Esophagus muscularis mucosa (tissue), 4 donors: Measurements from ENCODE around the gene DNASE1L3.

DNA sequence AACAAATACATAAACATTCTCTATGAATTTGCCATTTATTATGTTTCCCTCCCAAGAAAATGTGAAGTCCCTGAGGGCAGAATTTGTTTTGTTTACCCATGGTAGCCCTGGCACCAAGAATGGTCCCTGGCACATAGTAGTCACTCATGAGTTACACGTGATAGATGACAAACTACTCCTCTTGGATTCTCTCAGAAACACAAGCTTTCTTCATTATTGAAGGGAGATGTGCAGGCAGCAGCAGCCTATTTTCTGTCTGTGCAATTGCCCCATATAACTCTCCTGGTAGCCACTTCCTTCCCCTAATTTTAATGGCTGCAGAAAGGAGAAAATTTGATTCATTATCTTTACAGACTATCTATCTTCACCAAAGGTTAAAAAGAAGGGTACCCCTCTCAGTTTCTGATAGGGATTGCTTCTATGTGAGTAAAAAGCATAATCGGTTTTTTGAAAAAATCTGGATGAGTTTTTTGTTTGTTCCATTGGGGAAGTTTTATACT is 179.9 kb downstream of the LRTM1 start:
- PRO-cap, result no peak
- RAMPAGE, long total RNA, 4 experiments, result no peak in any of the 4 experiments

- PRO-cap, result no peak
- RAMPAGE, long total RNA, 4 experiments, result no peak in any of the 4 experiments
Observed at GRCh38 chr3:55482905-55483207, 4.2 kb downstream of the WNT5A start.

GRCh38 chr3:55484079-55484679 is 2.9 kb downstream of the WNT5A start:
- PRO-cap, result no peak
- RAMPAGE, long total RNA, 4 experiments, result no peak in any of the 4 experiments

- PRO-cap, result no peak
- RAMPAGE, long total RNA, 4 experiments, result no peak in any of the 4 experiments
Observed at GRCh38 chr3:55489632-55490119, 2.6 kb upstream of the WNT5A start.

DNA sequence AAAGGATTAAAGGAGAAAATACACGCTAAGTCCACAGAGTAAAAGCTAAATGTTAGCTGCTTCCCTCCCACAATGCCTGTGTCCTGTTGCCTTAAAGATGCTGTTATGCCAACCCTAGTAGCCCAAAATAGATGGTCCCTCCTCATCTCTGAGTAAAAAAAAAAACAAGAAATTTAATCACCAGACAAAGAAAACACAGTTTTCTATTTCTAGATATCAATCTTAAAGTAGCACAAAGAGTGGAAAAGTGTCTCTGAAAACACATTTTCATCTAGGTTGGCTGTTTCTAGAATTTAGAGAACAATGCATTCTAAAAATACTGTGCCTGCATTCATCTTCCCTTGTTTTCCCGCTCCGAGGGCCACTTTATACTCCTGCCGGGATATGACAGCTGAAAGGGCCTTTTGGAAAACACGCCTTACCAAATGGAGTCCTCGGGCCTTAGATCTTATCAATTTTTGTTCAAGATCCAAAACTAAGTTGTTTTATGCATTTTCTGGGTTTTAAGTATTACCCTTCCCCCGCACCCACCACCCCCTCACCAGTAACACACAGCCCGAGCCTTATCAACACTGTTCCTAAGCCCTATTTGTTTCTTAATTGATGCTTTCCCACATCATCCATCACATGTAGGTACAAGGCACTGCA is 47.9 kb upstream of the ARHGEF3 start:
- PRO-cap, result no peak
- RAMPAGE, long total RNA, 4 experiments, result no peak in any of the 4 experiments

DNA sequence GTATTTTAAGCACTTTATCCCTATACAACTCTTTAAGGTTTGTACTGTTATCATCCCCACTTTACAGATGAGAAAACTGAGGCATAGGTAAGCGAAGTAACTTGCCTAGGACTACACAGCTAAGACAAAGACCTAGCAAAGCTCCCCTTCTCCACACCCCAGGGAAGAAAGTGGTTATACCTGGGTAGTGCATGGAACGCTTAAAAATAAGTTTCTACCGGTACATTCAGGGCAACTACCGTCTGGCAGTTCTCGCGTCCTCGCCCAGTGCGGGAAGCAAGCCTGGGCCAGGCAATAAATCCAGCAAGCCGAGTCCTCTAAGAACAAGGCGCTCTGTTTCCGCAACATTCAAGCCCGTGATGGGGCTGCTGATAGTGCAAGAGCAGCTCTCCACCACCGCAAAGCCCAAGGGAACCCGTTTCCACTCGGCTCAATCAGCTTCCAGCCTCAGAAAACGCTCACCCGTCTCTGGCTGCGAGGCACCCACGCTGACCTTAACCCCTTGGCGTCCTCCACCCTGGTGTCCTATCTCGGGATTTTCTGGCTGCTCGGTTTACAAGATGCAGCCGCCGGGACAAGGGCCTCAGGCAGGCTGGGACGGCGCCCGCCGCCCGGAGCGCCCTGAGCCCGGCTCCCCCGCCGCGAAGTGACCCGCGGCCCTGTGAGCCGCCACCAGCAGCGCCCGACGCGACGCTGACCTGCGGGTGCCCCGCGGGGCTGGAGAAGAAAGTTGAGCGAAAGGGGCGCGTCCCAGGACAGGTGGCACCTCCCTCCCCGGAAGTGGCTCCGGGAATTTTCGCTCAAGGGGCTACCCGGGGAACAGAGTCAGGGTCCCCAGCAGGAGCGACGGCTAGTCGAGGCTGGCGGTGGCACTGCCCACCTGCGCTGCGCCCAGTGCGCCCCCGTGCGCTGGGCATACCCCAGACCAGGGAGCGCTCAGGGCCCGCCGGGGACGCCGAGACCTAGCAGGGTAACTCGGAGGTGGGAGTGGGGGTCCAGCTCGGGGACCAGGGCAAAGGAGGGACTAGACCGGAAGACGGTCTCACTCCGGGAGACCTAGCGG is 18.0 kb downstream of the SPATA12 start:
- PRO-cap, result unidirectional peak, plus-strand start at position 351 of the sequence
- RAMPAGE, long total RNA, 4 experiments, result no peak in any of the 4 experiments

- PRO-cap, result no peak
- RAMPAGE, long total RNA, 4 experiments, result no peak in any of the 4 experiments
Observed at GRCh38 chr3:57448451-57448793, 95.7 kb downstream of the DNAH12 start.

- PRO-cap, result bidirectional peak, plus-strand start at chr3:57692672, minus-strand start at chr3:57692341
- RAMPAGE, long total RNA, 4 experiments, result no peak in any of the 4 experiments
Observed at GRCh38 chr3:57691837-57692738, 789 bp downstream of the DENND6A start.

- PRO-cap, result no peak
- RAMPAGE, long total RNA, 4 experiments, result no peak in any of the 4 experiments
Observed at GRCh38 chr3:57755426-57755981, 605 bp upstream of the SLMAP start.

DNA sequence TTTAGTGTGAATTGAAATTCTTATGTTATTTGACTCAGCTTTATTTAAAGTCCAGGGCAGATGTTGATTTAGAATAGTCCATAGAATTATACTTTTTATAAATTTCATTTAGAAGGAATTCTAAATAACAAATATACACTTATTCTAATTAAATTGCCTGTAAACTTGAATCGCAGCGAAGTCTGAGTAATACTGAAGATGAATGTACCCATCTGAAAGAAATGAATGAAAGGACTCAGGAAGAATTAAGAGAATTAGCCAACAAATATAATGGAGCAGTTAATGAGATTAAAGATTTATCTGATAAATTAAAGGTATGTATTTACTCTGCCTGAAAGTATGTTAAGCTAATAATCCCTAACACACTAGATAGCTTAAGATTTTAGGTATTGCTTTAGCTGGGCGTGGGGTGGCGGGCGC is 105.7 kb downstream of the SLMAP start:
- PRO-cap, result no peak
- RAMPAGE, long total RNA, 4 experiments, result no peak in any of the 4 experiments

- PRO-cap, result no peak
- RAMPAGE, long total RNA, 4 experiments, result no peak in any of the 4 experiments
Observed at GRCh38 chr3:57893561-57893983, 114.7 kb upstream of the FLNB start.

GRCh38 chr3:57935386-57935873 is 72.8 kb upstream of the FLNB start:
- PRO-cap, result no peak
- RAMPAGE, long total RNA, 4 experiments, result no peak in any of the 4 experiments

DNA sequence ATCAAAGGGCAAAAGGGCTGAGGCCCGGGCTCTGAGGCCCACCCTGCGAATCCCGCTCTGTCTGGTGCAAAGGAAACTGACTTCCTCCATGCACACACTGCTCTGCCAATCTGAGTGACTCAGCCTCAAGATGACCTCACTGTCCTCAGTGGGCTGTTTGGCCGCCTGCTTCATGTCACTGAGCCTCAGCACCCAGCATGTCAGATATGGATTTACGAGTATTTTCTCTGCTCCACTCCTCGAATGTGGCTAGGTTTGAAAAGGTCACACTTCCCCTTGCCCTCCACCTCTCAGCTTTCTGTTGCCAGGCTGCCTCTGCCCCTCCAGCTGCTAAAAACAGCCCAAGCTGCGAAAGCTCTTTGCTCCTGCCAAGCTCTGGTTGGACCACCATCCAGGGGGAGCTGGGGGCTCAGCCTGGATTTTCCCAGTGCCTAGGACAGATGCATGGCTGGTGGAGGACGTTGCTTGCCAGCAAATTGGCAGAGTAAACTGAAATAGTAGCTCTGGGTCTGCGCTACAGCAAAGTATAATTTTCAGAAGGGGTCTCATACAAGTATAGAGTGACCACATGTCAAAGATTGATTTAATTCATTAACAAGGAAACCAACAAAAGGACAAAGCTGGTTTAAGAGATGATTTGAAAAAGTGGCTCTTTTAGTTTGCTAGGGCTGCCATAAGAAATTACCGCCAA is 56.6 kb upstream of the FLNB start:
- PRO-cap, result bidirectional peak, plus-strand start at position 148 of the sequence, minus-strand start at position 104 of the sequence
- RAMPAGE, long total RNA, 4 experiments, result no peak in any of the 4 experiments

DNA sequence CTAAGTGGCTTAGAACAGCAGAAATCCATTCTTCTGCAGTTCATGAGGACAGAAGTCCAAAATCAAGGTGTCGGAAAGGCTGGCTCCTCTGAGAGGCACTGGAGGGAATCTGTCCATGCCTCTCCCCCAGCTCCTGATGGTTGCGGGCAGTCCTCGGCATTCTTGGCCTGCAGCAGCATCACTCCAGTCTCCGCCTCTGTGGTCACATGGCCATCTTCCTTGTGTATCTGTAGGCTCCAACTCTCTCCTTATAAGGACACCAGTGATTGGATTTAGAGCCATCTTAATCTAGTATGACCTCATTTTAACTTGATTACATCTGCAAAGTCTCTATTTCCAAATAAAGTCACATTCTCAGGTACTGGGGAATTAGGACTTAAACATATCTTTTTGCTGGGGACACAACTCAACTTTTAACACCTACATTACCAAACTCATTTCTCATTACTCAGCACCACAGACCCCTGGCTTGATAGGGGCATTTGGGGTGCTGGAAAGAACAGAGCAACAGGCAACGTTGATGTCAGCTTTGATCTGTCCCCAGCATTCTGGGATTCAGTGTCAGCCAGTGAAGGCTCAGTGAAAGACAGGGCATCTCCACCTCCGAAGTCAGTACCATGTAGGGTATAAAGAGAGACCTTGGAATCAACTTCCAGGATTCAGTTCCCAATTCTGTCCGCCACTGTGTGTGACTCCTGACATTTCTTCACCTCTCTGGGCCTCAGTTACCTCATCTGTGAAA is 55.9 kb upstream of the FLNB start:
- PRO-cap, result unidirectional peak, minus-strand start at position 135 of the sequence
- RAMPAGE, long total RNA, 4 experiments, result start-site peak on the minus strand in 3 of 4 experiments, centred at positions 140 to 144 of the sequence, 22 to 75 reads per replicate

- PRO-cap, result bidirectional peak, plus-strand start at chr3:57960155, minus-strand start at chr3:57959993; bidirectional peak, plus-strand start at chr3:57960175, minus-strand start at chr3:57960204
- RAMPAGE, long total RNA, 4 experiments, result start-site peak on the plus strand in 1 of 4 experiments, at chr3:57959715-57959737 at its widest, 6 reads per replicate
Observed at GRCh38 chr3:57959644-57960639, 48.3 kb upstream of the FLNB start.

DNA sequence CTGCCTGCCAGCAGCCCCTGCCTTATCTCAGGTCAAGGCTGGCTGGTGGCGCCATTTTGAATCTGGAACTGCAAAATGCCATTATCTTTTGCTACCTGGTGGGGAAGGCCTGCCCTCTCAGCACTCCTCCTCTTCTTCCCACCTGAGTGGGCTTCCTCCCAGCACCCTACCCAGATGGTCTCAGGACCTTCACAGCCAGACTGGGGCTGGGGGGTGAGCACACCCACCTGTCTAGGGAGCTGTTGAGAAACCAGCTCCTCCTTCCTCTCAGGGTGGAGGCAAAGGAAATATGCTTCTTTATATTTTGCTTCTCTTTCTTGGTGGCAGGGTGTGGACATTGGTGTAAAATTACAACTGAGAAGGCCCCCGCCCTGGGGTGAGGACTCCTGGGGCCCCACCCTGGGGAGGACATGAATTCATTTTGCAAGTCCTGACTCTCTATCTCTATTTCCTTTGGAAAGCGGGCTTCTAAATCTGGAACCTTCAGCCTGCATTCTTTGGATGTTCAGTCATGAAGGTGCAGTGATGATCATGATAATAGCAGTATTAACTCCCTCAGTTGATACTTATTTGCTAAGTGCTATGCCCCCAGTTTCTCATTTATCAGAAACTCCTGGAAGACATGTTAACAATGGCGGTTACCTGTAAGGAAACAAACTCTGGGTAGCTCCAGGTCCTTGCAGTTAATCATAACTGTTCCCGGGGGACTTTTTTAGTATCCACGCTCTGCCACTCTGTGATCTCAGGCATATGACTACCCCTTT is 7.5 kb upstream of the FLNB start:
- PRO-cap, result no peak
- RAMPAGE, long total RNA, 4 experiments, result no peak in any of the 4 experiments

DNA sequence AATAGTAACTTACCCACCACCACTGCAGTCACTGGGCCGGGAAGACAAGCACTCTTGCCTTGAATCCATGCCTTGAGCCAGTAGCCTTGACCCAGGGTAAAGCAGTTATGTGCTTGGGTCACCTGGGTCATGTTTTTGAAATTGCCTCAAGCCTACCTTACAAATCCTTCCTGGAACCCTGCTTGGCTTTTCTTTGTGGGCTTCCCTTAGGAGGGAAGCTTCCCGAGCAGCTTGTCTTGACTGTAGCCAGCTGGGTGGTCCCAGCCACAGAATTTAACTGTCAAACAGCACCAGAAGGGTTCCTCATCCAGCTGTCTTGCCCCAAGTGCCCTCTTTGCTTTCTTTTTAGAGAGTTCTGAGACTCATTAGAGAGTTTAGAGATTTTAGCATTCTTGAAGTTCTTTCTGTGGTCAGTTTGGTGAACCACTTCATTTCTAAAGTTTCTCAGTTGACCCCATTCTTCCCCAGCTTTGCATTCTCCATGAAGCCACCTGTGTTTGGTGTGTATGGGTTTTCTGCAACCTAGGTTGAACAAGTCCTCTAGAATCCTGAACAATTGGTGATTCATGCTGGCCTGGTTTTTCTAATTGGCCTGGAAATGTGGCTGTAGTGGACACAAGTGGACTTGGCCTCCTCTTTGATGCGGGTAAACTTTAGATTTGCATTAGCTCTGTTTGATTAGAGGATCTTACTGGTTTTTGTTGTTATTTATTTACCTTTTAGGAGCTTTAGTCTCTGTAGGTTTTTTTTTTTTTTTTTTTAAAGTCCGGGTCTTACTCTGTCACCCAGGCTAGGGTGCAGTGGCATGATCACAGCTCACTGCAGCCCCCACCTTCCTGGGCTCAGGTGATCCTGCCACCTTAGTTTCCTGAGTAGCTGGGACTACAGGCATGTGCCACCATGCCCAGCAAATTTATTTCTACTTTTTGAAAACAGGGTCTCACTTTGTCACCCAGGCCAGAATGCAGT is 33.7 kb downstream of the FLNB start:
- PRO-cap, result no peak
- RAMPAGE, long total RNA, 4 experiments, result no peak in any of the 4 experiments

GRCh38 chr3:58051235-58052154 is 43.3 kb downstream of the FLNB start:
- PRO-cap, result no peak
- RAMPAGE, long total RNA, 4 experiments, result no peak in any of the 4 experiments

- PRO-cap, result no peak
- RAMPAGE, long total RNA, 4 experiments, result no peak in any of the 4 experiments
Observed at GRCh38 chr3:58153176-58153675, 57.5 kb downstream of the DNASE1L3 start.

GRCh38 chr3:58210717-58211569 is at the start of gene DNASE1L3:
Gene DNASE1L3, minus strand, starts transcription at chr3:58210972.
- PRO-cap, result no peak
- RAMPAGE, long total RNA, 4 experiments, result start-site peak on the minus strand in 2 of 4 experiments, at chr3:58210915-58211014 at its widest, 6 to 23 reads per replicate